Pulmonary artery (tissue), 1 donor: Measurements from ENCODE around the gene SPDYA.

DNA sequence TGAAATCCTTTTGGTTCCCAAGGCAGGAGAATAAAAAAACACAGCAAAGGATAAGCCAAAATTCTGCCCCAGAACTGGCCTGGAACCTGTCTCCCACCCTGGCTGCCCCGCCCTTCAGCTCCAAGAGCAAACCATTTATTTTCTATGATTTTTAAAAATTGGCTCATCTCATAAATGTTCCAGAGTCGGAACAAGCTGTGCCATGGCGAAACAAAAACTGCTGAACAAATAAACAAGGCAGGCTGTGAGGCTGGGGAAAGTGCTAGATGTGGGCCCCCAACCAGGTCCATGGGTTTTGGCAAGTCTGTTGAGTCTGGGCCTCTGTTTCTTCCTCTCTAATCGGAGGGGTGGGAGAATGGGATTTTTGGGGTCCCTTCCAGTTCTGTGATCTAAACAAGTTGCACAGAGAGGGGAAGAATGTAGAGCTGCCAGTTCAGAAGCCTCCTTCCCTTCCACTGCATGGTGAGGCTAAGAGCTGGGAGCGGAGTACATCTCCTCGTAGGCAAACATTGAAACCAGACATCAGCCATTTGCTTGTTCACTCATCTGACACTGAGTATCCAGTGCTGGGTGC lies 44.3 kb downstream of the SLC4A1AP start:
- PRO-cap = no peak

GRCh38 chr2:27715896-27716927 lies 52.5 kb downstream of the SLC4A1AP start:
- PRO-cap = no peak

DNA sequence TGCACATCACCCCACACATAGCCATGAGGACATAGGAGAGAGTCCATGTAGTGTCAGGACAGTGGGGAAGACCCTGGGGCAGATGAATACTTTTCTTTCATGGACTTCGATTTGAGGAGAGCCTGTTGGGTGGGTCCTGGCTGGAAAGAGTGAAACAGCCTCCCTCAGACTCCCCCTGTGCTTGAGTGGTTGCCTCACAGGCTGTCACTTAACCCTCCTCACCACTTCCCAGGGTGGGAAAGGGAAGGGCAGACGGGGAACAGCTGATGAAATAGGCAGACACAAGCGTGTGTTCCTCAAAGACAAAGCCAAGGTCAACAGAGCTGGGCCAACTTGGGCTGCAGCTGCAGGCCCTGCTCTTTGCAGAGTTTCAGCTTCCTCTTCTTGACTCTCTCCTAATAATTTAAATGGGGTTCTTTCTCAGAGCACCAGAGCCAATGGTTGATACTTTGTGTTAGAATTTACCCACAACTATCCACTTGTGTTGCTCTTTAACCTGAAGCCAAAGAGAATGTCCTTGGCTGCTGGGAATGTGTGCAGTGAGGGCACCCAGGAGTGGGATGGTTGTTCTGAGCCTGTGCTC lies 14.7 kb upstream of the MRPL33 start:
- PRO-cap = no peak

GRCh38 chr2:27887844-27888180 lies 2.4 kb downstream of the RBKS start:
- PRO-cap = no peak

DNA sequence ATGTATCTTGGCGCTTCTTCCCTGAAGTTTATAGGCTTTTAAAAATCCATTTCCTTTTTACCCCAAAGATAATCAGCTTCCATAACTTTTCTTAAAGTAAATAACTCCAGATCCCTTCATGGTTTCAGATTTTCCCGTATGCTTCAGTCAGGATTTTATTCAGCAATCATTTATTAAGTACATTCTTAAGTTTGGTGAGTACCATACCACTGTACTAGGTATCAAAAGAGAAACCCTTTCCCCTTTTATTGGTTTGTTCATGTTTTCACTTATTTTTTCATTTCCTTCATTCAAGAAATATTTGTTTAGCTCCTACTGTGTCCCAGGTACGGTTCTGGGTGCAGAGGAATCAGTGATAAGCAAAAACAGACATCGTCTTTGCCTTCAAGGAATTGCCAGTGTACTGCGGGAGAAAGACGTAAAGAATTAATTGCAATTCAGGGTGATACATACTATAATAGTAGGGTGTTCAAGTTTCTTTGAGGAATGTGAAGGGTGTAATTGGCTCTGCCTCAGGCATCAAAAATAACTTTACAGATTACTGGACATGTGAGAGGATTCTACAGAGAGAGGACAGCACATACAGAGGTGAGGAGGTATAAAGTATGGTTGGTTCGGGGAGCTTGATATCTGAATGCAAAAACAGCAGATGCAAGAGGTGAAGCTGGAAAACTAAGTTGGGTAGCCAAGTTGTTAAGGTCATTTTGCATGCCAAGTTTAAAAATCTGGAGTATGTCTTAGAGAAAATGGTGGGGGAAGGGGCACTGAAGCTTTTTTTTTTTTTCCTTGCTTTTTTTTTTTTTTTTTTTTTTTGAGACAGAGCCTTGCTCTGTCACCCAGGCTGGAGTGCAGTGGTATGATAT lies 227.7 kb upstream of the FOSL2 start:
- PRO-cap = no peak

- PRO-cap = no peak
Measured at GRCh38 chr2:28300696-28301583, 91.7 kb upstream of the FOSL2 start.

- PRO-cap = no peak
Measured at GRCh38 chr2:28365616-28366263, 26.9 kb upstream of the FOSL2 start.

DNA sequence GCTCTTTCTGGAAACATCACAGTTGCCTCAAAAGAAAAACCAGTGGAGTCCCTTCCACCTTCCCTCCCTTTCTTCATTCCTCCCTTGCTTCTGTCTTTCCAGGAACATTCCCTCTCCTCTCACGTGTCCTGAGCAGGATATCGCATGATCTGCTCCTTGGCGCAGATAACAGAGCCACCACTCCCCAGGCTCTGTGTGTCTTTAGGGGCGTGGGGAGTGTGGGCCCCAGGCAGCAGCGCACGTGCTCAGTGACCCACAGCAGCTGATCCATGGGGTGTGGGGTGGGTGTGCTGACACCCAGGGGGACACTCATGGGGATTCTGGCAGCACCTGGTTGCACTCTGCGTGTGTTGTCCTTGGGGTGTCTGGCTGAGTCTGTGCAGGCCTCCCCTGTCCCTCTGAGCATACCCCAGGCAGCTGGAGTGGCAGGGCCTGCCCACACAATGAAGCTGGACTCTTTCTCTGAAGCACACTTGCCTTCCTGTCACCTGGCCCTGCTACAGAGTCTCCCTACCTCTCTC lies 9.9 kb upstream of the FOSL2 start:
- PRO-cap = no peak

GRCh38 chr2:28393242-28394028 lies 777 bp downstream of the FOSL2 start:
- PRO-cap = bidirectional peak, plus-strand start at chr2:28393455, minus-strand start at chr2:28393446

DNA sequence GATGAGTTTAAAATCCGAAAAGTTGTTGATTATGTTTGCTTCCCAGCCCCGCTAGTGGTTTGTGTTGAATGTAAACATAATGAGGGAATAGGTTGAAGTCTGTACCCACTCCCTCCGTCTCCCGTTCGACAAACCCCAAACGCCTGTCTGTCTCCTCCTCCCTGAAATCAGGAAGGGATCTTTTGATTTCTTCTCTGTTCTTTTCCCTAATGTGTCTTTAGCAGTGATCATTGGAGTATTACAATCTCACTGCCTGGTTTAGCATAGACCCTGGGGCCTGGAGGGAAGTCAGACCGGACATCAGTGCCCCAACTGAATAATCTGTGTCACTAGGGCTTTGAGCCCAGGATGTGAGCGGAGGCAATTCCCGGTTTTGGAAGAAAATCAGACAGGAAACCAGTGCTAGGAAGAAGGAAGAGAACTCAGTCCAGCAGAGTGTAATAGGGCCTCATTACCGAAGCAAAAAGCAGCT lies 2.5 kb downstream of the FOSL2 start:
- PRO-cap = no peak

GRCh38 chr2:28423121-28423573 lies 30.5 kb downstream of the FOSL2 start:
- PRO-cap = no peak

GRCh38 chr2:28594159-28595372 lies 98.7 kb downstream of the PLB1 start:
- PRO-cap = bidirectional peak, plus-strand start at chr2:28594629, minus-strand start at chr2:28594537; bidirectional peak, plus-strand start at chr2:28595015, minus-strand start at chr2:28594779

DNA sequence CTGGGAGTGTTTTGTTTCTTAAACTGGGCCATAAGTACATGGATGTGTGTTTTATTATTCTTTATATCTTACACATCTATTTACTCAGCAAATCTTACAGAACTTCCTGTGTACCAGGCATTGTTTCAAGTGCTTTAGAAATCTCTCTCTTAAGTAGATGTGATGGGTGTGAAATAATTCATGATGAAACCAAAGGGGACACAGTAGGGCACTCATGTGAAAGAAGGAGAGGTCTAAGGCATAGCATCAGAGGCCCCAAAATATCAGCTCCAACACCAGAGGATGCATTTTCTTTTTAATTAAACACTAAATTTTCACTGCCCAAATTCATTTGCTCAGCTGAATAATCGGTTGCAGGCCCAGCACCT lies 107.5 kb downstream of the PLB1 start:
- PRO-cap = no peak

DNA sequence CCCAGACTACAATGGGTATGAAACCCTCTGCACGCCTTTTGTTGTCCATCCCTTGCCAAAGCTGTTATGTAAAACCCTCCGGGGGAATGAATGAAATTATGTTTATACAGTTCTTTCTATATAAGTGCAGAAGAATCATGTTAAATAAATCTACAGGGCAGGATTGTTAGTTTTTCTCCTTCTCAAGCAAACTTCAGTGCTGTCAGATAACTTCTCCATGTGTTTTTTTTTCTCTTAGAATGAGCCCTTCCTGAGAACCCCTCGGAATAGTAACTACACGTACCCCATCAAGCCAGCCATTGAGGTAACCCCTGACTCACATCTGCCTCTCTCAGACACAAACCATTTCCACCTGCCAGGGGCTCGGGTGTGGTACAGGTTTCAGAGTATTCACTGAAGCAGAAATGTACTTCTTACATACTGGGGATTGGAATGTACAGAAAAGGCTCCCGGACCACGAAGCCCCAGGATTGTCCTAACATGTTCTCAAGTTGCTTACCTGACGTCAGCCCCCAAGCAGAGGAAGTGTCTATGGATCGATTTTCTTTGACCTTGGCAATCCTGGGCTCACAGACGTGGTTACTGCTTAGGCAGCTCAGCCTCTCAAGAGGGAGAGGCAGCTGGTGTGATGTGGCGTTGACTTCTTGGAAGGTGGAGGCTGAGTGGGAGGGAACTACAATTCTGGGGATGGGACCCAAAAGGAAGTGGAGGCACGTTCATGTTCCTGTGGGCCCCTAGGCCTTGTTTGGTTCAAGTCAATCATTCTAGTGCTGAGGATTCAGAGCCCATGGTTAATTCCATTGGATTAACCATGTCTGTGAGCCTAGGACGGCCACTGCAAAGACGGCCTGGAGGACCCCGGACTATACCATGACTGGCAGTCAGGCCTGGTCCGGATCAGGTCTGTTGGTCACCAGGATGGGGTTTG lies 118.2 kb downstream of the PLB1 start:
- PRO-cap = no peak

DNA sequence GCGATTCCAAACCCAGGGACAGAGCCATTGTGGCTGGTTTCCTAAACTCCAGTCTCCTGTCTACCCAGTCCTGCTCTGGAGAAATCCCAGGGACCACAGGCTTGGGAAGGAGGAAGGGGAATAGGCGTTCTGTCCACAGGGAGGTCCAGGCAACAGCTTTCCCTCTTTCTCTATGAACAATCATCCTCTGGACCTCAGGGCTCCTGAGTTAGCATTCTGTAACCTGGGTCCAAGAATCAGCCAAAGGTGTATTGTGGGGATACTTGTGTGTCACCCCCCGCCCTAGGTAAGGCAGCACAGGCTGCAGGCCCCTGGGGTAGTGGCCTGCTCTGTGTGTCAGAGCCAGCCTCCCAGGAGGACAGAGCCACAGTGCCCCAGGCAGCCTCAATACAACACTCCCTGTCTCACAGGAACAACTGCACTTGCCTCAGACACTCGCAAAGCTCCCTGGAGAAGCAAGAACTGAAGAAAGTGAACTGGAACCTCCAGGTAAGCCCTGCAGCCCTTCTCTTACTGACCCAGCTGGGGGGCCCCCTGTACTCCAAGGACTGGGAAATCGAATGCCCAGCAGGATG lies 121.4 kb upstream of the PPP1CB start:
- PRO-cap = no peak

GRCh38 chr2:28661449-28661875 lies 90.2 kb upstream of the PPP1CB start:
- PRO-cap = no peak

DNA sequence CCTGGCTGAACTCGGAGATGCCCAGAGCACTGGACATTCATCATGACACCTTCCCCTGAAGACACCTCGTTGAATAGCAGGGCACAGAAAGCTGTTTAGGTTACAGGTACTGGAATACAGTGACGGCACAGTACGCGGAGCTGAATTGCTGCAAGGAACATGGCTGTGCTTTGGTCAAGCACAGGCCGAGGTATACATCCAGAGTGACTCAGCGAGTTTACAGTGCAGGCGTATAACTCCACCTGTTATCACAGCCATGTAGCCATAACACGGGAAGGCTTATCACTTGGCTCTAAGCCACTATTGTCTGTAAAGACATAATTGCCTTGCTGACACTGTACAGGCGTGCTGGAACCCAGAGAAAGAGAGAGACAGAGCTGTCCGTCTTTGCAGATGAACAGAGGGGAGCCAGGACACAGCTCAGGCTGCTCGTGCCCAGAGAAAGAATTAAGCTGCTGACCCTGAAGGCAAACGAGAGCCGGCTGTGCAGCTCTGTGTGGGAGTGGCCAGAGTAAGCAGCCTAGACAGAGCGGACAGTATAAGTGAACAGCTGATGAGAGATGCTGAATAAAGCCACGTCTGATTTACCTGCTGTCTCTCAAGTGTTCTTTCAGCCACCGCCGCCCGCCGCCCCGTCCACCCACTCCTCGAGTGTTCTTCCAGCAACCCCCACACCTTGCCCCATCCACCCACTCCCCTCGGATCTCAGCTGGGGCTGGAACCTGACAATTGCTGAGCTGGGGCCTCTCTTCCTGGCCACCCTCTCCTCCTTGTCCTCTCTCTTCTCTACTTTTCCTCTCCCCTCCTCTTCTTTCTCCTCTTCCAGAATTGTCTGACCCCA lies 87.3 kb upstream of the PPP1CB start:
- PRO-cap = no peak

DNA sequence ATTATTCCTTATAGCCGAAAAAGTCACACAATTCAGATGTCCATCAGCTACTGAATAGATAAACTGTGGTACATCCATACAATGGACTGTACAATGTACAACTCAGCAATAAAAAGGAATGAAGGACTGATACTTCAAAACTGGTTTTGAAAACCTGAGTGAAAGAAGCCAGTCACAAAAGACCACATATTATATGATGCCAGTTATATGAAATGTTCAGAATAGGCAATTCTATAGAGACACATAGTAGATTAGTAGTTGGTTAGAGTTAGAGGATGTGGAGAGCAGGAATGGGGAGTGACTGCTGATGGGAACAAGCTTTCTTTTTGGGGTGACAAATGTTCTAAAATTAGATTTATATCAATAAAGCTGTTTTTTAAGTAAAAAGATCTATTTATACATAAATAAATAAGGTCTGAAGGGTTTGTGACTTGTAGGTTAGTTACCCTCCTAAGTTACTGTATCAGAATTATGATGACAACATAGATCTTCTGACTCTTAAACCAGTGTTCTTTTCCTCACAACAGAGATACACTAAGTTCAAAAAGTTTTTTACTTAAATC lies 12.1 kb upstream of the SPDYA start:
- PRO-cap = no peak

- PRO-cap = no peak
Measured at GRCh38 chr2:28810153-28811027, at the start of gene SPDYA. TSS of gene SPDYA (plus strand) at chr2:28810834.

- PRO-cap = no peak
Measured at GRCh38 chr2:28860574-28861300, 9.4 kb downstream of the TRMT61B start.